ENCODE measurements around the genes YBX2, SPEM1 and CD68.

DNA sequence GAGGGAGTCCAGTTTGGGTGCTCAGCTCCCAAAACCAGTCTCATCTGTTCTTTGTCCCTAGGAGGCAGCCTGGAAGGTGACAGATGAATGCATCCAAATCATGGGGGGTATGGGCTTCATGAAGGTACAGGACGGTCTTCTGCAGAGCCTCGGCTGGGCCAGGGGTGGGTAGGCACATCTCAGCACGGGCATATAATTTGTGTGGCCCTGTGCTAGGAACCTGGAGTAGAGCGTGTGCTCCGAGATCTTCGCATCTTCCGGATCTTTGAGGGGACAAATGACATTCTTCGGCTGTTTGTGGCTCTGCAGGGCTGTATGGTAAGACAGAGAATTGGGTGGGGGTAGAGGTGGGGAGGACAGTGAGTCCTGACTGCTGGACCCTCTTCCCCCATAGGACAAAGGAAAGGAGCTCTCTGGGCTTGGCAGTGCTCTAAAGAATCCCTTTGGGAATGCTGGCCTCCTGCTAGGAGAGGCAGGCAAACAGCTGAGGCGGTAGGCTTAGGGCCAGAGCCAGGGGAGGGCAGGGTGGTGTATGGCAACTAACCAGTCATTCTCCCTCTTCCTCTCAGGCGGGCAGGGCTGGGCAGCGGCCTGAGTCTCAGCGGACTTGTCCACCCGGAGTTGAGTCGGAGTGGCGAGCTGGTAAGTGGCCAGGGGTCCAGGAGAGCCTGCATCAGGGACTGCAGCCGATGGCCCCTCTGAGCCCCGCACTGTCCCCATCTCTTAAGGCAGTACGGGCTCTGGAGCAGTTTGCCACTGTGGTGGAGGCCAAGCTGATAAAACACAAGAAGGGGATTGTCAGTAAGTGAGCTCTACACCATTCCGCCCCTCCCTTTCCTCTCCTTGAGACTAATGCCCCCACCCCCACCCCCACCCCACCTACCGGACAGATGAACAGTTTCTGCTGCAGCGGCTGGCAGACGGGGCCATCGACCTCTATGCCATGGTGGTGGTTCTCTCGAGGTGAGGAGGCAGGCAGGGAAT lies 4.3 kb downstream of the ACADVL start:
- RRBS, result no CpG with 5 or more reads among the region's 24 CpGs

DNA sequence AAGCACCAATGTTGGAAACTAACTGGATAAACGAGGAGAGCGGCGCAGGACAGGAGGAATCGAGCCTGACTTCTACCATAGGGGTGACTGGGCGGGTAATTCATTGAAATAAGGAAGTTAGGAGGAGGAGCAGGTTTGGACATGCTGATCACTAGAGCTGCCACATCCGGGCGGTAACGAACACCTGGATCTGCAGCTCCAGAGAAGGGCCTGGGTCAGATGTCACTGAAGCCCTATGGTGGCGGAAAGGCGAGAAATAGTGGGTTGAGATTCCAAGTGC lies 1.2 kb upstream of the SLC2A4 start:
- RRBS, result no CpG with 5 or more reads among the region's 10 CpGs

DNA sequence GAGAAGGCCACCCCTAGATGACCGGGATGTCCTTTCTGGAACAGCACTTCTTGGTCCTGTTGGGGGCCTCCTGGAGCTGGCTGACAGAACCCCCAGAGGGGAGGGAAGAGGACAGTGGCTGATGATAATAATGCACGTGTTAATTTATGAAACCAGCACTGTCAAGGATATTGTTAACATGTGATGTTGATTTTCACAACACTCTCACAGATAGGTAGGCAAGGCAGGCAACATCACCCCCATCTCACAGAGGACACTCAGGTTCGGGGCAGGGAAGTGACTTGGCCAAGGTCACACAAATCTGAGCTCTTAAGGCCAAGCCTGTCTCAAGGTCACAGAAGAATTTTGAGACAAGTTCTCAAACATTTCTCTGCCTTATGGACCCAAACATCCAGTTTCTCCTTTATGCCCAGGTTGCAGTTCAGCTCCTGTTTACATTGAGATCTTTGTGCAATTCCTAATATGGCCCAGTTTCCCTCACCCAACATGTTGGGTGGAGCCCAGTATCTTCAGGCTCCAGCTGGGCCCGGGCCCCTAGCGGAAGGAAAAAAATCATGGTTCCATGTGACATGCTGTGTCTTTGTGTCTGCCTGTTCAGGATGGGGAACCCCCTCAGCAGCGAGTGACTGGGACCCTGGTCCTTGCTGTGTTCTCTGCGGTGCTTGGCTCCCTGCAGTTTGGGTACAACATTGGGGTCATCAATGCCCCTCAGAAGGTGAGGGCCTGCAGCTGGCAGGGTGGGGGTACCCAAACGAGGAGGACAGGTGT lies 1.3 kb downstream of the SLC2A4 start:
- RRBS, result no CpG with 5 or more reads among the region's 8 CpGs

DNA sequence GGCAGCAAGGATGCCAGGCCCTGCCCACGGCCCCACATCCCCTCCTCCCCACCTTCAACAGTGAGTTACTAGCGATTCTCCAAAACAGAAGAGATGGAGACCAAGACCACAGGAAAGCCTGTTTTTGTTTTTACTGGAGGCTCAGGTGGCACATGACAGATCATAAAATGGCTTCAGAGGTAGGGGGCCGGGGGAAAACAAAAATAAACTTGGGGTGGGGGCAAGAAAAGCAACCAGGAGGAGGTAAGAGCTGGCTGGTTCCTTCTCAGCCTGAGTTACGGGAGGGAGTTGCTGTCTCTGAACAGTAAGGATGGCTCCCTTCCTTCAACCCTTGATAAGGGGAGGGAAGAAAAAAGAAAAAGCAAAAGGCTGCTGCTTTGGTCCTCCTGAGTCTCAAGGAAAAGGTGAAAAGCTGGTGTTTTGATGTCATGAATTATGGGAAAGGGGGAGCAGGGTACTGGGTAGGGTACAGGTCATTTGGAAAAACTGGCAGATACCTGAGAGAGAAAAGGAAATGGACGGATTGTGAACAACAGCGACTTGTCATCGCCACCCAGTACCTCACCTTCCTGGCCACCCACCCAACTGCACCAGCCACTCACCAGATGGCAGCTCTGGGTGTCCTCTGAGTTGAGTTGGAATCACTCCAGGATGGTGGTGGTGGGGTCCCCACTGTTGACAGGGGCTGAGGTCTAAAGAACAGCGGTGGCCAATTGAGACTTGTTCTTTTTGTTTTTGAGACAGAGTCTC lies 6.1 kb downstream of the YBX2 start:
- RRBS, result no CpG with 5 or more reads among the region's 8 CpGs

- RRBS, result no CpG with 5 or more reads among the region's 8 CpGs
Observed at GRCh38 chr17:7290658-7290960, 3.8 kb downstream of the YBX2 start.

DNA sequence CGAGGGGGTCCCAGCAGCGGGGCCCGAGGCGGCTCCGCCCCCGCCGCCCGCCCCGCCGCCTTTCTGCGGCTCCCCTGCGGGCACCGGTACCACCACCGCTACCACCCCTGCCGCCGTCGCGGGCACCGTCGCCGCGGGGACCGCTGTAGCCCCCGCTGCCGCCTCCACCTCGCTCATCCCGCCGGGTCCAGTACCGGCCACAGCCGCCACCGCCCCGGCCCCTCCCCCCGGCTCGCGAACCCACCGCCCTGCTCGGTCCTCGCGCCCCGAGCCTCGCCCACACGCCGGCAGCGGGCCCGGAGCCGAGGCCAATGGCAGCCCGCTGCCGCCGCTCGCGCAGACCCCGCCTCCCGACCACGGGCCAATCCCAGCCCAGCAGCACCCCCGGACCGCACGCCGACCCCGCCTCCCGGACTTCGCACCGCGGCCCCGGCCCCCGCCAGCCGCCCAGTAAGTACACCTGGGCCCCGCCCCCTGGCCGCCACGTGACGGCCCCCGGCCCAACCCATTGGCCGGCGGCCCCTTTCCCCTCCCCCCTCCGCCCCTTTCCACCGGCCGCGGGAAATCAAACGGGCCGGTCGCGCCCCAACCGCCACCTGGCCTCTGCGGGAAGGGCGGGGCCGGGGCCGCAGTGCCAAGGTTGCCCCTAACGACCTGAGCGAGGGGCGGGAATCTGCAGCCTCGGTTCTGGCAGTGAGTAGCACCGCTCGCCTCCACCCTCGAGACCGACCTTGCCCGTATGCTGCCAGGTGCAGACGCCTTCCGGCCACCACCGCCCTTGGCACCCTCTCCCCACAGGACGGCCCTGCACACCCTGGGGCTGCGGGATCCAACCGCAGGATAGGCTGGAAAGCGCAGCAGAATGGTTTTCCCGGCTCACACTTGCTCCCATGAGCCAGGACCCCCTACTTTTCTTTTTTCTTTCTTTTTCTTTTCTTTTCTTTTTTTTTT lies at the start of gene YBX2:
Gene YBX2, minus strand, starts transcription at position 316 of the 951 bp plus-strand sequence.
- RRBS, result 3% methylated on average over 39 of the region's 103 CpGs

GRCh38 chr17:7313717-7314288 lies 1.4 kb downstream of the GPS2 start:
- RRBS, result no CpG with 5 or more reads among the region's 6 CpGs

DNA sequence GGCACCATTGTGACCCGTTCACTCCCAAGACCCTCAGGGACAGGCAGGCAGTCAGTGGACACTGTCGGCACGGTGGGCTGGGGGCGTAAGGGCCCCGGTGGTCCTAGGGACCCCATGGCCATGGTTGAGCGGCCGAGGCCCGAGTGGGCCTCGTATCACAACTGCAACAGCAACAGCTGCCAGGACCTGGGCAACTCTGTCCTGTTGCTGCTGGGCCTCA lies at the start of gene SPEM1:
Gene SPEM1, plus strand, starts transcription at position 54 of the 220 bp plus-strand sequence.
- RRBS, result no CpG with 5 or more reads among the region's 9 CpGs

- RRBS, result 4% methylated on average over 3 of the region's 21 CpGs
Observed at GRCh38 chr17:7440686-7441372, 1.5 kb downstream of the FGF11 start.

DNA sequence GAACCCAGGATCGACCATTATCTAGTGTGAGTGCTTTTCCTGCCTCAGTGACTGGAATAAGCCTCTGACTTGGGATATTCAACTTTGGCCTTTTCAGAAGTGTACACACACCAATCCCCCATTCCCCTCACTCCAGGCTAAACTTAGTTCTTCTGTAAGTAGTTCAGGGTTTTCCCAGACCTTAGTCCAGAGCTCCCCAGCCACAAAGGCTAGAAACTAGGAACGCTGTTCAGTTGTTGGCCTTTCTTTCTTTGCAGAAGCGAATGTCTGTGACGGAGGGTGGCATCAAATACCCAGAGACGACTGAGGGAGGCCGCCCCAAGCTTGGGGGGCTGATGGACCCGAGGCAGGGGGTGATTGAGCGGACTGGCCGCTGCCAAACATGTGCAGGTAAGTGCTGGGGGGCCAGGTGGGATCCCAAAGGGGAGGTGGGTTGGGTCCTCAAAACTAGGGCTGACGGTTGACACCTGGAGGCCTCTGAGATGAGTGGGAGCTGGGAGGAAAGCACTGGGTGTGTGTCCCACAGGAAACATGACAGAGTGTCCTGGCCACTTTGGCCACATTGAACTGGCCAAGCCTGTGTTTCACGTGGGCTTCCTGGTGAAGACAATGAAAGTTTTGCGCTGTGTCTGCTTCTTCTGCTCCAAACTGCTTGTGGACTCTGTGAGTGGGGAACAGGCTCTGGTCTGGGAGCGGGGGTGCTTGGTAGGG lies 14.6 kb downstream of the SLC35G6 start:
- RRBS, result no CpG with 5 or more reads among the region's 13 CpGs

DNA sequence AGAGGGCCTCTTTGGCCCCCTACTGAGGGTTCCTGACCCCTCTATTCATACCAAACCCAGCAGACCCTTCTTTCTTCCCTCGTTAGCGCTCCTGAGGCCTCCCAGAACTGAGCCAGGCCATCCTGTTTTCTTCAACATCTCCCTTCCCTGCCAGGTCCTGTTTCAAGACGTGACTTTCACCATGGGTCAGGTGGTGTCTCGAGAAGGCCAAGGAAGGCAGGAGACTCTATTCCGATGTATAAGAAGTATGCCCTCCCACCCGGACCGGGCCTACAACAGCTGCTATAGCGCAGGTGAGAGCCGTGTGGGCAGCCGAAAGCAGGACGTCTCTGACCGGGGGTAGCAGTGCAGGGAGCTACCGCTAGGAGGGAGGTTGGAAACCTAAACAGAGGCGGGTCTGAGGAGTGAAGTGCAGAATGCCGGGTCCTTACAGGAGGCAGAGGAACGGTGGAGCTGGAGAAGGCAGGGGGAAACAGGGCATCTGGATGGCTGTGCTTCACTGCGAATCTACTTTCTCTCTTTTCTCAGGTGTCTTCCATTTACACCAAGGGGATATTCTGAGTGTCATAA lies 1.4 kb upstream of the SENP3 start:
- RRBS, result 4% methylated on average over 9 of the region's 17 CpGs

- RRBS, result no CpG with 5 or more reads among the region's 7 CpGs
Observed at GRCh38 chr17:7579035-7579782, at the start of gene CD68. Gene CD68, plus strand, starts transcription at chr17:7579638.

- RRBS, result no CpG with 5 or more reads among the region's 11 CpGs
Observed at GRCh38 chr17:7580638-7581088, 1.2 kb downstream of the CD68 start.

DNA sequence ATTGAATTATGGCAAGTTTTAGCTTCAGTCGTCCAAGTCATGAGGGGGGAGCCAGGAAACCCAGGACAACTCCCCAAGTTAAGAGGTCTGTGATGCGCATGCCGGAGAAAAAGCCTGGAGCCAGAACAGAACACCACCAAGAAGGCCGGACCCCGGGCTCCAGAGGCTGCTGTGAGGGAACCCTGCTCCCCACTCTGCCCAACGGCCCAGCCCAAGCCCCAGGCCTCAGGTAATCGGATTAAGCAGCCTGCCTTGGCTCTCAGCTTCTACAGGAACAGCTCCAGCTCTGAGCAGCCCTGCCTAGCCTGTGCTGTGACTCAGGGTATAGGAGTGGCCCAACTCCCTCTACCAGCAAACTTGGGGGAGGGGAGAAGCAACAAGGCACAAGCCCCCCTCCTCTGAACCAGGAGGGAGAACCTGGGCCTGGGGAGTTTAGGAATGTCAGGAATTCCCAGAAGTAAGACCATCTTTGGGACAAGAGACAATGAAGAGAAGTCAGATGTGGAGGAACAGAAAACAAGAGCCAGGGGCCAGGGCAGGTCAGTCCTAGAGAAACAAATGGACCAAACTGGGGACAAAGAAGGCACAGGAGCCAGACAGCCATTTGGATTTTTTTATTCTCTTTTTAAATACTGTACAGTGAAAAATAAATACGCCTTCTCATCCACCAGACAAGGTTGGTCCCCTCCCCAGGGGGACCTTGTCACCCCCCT lies 893 bp upstream of the SOX15 start:
- RRBS, result 82% methylated on average over 1 of the region's 8 CpGs

- RRBS, result under 1% methylated on average over 18 of the region's 29 CpGs
Observed at GRCh38 chr17:7614342-7614615, 418 bp downstream of the FXR2 start.

GRCh38 chr17:7685744-7686361 lies 1.4 kb downstream of the TP53 start:
- RRBS, result 0% methylated on average over 7 of the region's 37 CpGs

DNA sequence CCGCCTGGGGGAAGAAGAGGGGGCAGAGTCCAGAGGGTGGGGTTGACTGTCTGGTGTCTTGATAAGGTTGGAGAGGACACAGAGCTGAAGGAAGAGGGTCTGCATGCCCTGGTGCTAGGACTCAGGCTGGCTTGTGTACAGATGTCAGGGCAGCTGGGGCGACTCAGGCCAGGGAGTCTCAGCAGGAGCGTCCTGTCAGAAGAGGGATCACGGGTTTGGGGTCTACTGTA lies 5.3 kb downstream of the KDM6B start:
- RRBS, result no CpG with 5 or more reads among the region's 4 CpGs

- RRBS, result no CpG with 5 or more reads among the region's 25 CpGs
Observed at GRCh38 chr17:7842136-7842489, 8.1 kb downstream of the KDM6B start.

DNA sequence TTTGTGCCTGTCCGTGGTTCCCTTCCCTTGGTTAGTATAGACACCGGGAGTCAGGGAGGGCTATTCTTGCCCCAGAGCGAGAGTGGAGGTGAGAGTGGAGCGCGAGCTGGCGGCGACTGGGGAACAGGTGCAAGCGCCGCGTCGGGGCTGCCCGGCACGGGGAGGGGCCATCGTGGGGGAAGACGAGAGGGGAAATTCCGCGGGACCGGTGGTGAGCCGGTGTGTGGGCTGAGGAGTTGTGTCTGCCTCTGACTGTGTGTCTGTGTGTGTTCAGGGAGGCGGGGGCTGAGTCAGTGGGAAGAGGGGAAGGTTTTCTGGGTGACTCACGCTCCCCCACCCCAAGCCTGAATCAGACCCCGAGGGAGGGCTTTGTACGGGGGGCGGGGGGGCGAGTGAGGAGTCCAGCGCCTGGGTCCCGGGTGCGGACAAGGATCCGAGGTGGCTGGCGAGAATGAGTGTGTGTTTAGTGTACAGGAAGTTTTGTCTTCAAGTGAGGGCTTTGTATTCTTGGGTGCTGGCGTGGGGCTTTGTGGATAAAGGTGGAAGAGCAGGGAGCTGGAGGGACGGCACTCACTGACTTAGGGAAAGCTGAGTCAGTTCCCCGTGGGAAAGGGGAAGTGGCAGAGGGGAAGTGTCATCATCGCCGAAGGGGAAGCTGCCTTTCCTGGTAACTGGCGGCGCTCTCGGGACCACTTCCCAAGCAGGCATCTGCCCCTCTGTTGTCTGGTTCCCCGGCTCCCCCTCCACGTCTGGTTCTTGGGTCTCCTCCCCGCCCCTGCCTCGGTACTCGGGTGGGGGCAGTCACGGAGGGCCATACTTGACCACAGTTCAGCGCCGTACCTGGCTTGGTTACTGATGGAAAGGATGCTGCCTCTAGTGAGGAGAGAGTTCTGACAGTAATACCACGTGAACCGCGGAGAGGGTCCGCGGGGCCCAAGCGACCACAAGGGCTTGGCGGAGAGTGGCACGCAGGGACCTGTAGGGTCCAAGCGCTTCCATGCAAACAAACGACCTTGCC lies 8.8 kb downstream of the KDM6B start:
- RRBS, result under 1% methylated on average over 9 of the region's 56 CpGs

GRCh38 chr17:7847147-7847794 lies 7.6 kb upstream of the TMEM88 start:
- RRBS, result 72% methylated on average over 6 of the region's 34 CpGs